Measurements from ENCODE around the genes OLFML2A and PPP6C.

DNA sequence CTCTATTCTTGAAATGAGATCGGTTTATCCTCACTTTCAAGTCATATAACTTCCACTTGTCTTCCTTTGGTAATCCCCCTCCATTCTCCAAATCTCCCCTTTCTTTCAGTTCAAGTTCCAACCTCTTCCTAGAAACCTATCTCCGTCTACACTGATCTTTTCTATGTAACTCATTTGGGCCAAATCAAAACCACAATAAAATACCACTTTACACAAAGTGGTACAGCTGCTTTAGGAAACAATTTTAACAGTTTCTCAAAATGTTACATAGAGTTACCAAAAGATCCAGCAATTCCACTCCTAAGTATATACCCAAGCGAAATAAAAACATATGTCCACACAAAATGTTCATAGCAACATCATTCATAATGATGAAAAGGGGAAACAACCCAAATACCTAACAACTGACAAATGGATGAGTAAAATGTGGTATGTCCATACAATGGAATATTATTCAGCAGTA lies 6.3 kb downstream of the DENND1A start:
- PRO-cap = no peak

- PRO-cap = no peak
Measured at GRCh38 chr9:123928904-123929671, 838 bp downstream of the DENND1A start.

DNA sequence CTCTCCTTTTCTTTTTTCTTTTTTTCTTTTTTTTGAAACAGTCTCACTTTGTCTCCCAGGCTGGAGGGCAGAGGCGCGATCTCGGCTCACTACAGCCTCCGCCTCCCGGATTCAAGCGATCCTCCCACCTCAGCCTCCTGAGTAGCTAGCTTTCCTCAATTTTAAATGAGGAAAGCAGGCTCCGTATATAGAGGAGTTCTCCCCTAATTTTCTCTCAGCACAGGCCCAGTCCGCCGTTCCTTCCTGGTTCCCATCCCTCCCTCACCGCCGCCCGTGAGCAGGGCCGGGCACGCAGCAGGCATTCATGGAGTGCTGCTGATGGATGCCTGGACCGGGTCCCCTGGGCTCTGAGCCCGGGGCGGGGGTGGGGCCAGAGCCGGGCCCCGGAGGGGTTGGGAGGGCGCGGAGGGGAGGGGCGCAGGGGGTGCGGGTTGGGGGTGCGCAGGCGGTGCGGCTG lies 33.5 kb downstream of the LHX2 start:
- PRO-cap = no peak

GRCh38 chr9:124242833-124243468 lies 14.8 kb upstream of the NEK6 start:
- PRO-cap = no peak

- PRO-cap = no peak
Measured at GRCh38 chr9:124256456-124256851, 1.3 kb upstream of the NEK6 start.

GRCh38 chr9:124260710-124261836 lies 3.3 kb downstream of the NEK6 start:
- PRO-cap = no peak

DNA sequence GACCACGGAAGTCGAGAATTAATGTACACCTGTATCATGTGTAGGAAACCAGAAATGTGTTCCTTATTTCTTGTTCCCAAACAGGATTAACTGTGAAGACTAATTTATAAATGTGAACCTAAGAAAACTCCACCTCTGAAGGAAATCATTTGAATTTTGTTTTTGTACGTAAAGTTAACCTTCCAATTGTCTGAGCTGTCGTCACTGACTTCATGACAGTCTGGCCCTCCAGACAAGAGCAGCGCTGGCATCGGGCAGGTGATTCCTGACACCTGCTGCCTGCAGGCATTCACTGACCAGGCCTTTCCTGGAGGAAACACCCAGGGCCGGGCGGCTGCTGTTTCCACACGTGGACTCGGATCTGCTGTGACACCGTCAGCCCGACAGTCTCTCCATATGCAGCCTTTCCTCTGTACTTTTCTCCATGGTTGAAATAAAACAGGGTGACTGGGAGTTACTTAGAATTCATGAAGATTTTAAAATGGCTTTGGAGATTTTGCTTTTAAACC lies 63.2 kb downstream of the PSMB7 start:
- PRO-cap = no peak

- PRO-cap = no peak
Measured at GRCh38 chr9:124453277-124454034, 3.2 kb downstream of the ADGRD2 start.

DNA sequence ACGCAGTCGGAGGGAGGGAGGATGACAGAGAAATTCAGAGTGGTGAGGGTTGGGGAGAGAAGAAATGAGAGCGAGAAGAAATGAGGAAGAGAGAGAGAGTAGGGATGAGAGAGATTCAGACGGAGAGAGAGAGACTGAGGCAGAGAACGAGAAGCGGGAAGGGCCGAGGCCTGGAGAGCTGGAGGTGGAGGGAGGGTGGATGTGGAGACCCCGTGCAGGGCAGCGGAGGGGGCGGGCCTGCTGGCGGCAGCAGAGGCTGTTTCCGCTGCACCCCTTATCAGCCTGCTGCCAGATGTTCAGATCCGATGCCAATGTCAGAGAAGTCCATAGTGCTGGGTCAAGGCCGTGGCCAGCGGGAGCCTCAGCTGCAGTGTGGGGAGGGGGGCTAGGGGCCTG lies 4.8 kb upstream of the NR5A1 start:
- PRO-cap = no peak

- PRO-cap = no peak
Measured at GRCh38 chr9:124624594-124625017, 117.4 kb upstream of the NR5A1 start.

DNA sequence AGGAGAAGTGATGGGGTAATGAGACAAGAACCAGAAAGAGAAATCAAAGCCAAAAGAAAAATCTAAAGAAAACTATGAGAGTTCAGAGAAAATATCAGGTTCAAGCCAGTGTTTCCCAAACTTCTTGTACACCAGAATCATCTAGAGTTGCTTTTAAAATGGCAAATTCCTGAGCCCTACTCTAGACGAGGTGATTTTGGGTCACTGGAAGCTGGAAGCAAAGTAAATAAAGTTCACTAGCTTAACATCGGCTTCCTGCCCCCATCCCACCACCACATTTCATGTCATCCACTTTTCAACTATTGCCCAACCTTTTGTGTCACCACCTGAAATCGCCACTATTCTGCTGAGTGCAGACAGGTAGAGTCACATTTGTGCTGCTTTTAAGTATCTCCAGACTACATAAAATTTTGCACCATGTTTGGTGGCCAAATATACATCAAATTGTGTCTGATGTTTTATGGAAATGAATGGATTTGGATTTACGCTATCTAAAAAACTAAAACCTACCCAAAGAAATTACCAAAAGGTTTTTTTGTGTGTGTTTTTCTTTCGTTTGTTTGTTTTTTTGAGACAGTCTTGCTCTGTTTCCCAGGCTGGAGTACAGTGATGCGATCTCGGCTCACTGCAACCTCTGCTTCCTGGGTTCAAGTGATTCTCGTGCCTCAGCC lies 76.2 kb downstream of the NR6A1 start:
- PRO-cap = no peak

- PRO-cap = unidirectional peak, plus-strand start at chr9:124777160
Measured at GRCh38 chr9:124776825-124777612, at the start of gene OLFML2A. TSS of gene OLFML2A (plus strand) at chr9:124777133.

DNA sequence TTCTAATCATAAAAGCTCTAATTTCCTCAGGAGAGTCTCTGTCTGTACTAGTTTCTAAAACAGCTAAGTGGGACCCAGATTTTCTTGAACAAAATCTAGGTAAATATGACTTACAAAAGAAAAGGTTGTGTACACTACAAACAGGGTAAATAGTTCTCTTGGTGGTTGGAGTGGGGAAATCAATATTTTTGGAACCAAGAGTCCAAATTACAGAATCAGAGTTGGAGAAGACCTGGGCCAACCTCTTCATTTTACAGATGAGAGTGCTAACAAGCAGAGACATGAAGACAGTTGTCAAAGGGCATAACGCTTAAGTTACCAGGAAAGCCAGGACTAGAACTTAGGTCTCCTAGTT lies 9.2 kb upstream of the GOLGA1 start:
- PRO-cap = no peak

GRCh38 chr9:125189396-125190445 lies at the start of gene PPP6C:
TSS of gene PPP6C (minus strand) at chr9:125189803.
- PRO-cap = bidirectional peak, plus-strand start at chr9:125190019, minus-strand start at chr9:125189786

DNA sequence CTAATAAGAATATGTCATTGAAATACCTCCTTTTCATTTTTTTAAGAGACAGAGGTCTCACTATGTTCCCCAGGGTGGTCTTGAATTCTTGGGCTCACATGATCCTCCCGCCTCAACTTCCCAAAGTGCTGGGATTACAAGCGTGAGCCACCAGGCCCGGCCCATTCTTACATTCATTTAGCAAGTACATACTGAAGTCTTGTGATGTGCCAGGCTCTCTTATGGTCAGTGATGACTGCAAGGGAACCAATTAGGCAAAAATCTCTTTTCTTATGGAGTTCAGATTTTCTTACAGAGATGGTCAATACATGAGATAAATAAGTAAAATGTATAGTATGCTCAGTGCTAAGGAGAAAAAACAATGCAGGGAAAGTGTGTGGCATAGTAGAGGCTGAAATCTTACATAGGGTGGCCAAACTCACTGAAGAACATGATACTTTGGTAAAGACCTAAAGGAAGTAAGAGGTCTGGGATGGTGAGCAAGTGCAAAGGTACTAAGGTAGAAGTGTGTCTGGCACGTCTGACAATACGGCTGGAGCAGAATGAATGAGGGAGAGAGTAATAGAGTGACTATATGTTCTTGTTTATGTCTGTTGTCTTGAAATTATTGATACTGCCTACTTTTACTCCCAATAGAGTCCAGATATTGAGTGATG lies 27.0 kb downstream of the GAPVD1 start:
- PRO-cap = no peak

DNA sequence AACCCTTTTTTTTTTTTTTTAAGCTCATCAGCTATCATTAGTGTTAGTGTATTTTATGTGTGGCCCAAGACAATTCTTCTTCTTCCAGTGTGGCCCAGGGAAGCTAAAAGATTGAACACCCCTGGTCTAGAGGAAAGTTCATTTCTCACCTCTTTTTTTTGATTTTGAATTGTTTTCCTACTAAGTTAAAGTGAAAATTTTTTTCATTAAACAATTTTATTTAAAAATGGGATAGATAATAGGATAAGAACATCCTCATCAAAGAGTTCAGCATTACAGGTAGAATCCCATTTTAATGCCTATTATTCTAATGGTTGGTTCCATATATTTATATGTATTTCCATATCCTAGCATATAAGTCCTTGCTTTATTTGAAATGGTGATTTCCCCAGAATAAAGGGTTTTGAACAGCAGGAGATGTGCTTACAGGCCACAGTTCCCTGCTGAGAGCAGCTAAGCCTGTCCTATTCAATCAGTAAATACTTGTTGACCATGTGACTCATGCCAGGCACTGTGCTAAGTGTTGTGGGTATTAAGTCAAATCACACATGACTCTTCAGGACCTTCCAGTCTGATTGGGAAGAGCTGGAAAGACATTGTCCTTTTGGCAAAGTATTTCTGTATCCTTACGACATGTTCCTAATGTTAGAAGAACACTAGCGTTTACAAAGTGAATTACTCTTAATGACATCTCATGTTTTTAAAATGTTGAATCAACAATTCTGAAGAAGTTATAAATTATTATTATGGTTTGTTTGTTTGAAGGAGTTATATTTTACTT lies 81.8 kb downstream of the GAPVD1 start:
- PRO-cap = no peak

GRCh38 chr9:125532497-125533243 lies 174.3 kb downstream of the MAPKAP1 start:
- PRO-cap = no peak

GRCh38 chr9:125537902-125538492 lies 169.0 kb downstream of the MAPKAP1 start:
- PRO-cap = no peak

DNA sequence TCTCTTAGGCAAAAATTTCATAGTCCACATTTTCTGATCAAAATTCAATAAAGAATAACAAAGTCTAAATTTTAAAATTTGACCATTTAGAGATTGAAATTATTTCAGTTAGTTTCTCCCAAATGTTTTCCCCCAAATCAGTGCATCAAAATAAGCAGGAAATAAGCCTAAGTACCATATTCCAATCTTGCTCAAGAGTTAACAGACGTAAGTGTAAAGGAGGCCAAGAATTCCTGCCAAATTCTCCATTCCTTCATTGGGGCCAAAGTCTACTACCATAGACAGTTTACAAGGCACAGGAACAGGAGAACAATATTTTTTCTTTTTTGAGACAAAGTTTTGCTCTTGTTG lies 128.1 kb downstream of the MAPKAP1 start:
- PRO-cap = no peak

DNA sequence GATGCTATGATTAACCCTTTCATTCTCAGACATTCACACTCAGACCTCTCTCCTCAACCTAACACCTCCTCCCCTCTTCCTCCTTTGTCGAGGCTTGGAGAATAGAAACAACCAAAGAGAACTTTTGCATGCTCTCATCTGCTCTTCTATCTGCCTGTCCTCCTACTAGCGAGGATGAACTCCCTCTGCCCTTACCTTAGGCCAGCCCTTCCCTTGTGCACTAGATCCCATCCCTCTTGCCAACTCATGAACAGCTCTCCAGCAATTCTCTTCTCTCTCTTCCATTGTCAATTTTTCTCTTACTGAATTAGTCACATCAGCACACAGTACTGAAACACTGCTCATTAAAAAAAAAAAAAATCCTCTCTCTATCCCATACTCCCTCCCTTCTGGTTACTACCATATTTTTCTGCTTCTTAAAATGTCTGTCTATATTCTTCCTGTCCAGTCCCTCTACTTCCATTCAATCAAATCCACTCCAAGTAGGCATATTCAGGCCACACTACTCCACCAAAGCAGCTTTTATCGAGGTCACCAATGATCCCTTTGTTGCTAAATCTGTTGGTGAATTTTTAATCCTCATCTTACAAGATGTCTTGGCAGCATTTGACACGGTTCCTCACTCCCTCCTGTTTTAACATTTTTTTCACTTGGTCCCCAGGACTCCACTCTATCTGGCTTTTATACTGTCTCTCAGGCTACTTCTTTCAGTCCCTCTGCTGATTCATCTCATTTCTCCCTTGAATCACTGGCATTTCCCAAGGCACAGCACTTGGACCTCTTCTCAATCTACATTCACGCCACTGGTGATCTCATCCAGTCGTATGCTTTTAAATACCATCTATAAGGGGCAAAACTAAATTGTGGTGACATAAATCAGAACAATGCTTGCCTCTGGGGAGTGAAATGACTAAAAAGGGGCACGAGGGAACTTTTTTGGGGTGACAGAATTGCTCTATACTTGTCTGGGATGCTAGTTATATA lies 47.3 kb downstream of the MAPKAP1 start:
- PRO-cap = no peak

Data from mesothelial cell of epicardium (in vitro differentiated cells).